H7 (cell line): ENCODE results near the genes GALNT5 and ERMN.

GRCh38 chr2:156892505-156893293 is 364.8 kb upstream of the GALNT5 start:
- RAMPAGE, long total RNA, result no peak

DNA sequence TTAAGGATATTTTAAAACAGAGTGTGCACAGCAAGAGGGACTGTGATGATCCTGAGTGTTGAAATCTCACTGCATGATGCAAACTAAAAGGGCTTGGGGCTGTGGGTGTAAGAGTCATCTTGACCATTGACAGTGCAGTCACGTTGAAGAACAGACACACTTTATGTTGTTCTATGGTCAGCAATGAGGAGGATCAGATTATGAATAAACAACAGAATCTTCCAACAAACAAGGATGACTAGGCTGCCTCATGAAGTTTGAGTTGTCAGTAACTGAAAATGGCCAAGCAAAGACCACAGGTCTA is 87.2 kb upstream of the GALNT5 start:
- RAMPAGE, long total RNA, result no peak

DNA sequence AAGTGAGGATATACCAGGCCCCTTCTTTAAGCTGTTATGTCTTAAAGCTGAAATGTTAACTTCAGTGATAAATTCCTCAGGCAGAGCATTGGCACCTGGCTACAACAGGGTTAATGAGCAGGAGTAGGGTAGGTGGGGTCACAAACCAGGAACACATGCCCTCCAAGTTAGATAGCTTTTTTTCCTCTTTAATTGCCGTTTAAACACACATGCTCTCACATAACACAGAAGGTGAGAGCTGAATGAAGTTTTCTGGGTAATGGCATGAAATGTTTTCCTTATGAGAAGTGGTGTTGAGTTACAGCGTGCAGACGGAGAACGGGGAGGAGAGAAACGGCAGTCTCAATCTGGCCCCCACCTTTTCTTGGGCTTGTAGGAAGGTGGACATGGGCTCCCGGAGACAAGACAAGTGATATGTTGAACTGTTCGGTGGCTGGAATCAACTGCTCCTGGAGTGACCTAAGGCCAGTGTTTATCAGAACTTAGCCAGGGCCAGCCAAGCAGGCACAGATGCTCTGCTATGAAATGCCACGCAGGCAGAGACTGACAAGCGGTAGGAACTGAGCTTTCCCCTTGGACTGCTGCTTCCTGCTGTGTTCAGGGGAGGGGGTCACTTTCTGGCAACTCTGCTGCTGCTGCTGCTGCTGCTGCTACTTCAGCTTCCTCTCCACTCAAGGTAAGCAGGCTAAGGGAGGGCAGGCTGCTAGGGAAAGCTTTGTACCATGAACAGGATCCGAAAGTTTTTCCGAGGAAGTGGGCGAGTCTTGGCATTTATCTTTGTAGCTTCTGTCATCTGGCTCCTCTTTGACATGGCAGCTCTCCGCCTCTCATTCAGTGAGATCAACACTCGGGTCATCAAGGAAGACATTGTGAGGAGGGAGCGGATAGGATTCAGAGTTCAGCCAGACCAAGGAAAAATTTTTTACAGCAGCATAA is at the start of gene GALNT5:
GALNT5 (plus strand) TSS at position 345 of the 936 bp plus-strand sequence.
- RAMPAGE, long total RNA, result no peak

GRCh38 chr2:157325738-157326327 is at the start of gene ERMN:
Gene ERMN, minus strand, starts transcription at chr2:157325824.
- RAMPAGE, long total RNA, result no peak

GRCh38 chr2:157433298-157433709 is 10.6 kb downstream of the CYTIP start:
- RAMPAGE, long total RNA, result no peak

GRCh38 chr2:157500917-157501453 is 57.1 kb upstream of the CYTIP start:
- RAMPAGE, long total RNA, result no peak

- RAMPAGE, long total RNA, result no peak
Measured at GRCh38 chr2:157790631-157791289, 85.4 kb downstream of the ACVR1 start.

DNA sequence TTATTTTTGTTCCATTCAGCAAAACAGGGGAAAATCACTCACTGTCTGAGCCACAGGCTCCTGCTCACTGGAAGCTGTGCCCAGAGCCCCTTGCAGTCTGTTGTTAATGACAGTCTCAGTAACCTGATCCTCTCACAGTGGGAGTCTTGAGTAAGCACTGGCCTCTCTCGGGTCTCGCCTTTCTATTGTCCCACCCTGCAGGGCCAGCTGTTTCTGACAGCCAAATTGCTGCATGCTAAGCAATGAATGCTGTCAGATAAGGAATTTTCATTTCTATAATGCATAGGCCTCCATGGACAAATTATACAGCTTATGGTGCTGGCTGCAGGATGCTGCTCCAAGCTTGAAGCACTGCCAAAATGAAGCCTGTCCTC is 37.1 kb downstream of the ACVR1 start:
- RAMPAGE, long total RNA, result no peak

DNA sequence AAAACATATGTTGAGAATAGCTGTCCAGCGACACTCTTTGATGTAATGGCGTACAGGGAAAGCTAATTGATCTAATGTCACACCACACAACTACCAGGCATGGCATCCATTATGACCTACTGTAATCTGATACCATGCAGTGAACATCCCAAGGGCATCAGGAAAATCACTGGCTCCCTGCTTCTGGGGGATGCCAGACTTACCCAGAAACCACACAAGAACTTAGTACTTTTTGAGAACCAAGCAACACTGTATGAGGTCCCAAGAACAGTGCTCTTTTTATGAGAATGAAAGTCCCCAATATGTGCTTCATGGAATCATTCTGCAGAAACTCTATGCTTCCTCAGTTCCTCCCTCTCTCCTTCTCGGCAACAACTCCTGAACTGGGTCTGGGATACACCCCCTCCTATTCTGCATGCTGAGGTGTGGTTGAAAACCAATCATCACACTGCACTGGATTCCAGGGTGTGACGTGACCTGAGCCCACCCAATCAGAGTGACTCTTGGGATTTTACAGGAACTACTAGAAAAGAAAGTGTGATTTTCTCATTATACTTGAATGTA is 36.5 kb downstream of the ACVR1 start:
- RAMPAGE, long total RNA, result no peak

- RAMPAGE, long total RNA, result no peak
Measured at GRCh38 chr2:157873812-157874582, 2.1 kb downstream of the ACVR1 start.

- RAMPAGE, long total RNA, result no peak
Measured at GRCh38 chr2:158099798-158100293, 1.8 kb upstream of the UPP2 start.

- RAMPAGE, long total RNA, result no peak
Measured at GRCh38 chr2:158113592-158114077, 12.0 kb downstream of the UPP2 start.

GRCh38 chr2:158128527-158128851 is 26.8 kb downstream of the UPP2 start:
- RAMPAGE, long total RNA, result no peak

DNA sequence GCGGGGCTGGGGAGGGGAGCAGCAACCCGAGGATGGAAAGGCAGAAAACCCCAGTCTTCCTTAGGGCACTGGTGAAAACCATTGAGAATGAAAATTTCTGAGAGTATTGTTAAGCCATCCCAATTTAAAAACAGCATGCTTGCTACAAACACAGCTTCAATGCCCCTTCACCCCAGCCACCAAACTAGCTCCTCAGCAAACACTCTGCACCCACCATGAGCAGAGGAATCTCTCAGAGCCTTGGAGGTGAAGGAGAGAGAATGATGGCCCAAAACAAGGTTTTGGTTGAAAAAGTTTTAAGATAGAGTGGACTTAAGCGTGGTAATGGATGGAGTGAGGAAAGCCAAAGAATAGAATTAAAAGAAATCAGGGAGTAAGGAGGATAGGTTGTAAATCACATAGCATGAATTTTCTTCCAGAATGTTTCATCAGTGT is 14.1 kb downstream of the PKP4 start:
- RAMPAGE, long total RNA, result no peak

DNA sequence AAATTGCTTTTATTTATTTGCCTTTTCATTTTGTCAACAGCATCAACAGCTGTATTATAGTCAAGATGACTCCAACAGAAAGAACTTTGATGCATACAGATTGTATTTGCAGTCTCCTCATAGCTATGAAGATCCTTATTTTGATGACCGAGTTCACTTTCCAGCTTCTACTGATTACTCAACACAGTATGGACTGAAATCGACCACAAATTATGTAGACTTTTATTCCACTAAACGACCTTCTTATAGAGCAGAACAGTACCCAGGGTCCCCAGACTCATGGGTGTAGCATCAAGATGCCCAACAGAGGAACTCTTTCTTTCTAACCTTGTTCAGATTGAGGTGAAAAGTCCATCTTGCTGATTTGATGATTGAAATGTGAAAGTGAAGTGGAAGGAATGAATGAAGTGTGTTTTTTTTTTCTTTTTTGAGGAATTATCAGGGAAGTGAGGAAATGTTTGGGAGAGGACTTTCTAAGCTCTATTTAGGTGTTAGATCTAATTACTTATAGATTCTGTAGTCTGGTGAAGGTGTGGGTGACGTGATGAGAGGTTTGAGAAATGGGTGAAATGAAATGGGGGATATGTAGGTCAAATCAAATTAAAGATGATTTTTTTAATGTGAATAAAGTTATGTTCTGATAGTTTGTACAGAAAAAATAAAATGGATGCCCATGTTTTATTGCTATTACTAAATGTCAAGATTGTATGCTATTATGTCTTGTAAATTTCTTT is 114.6 kb upstream of the DAPL1 start:
- RAMPAGE, long total RNA, result no peak

GRCh38 chr2:158984510-158985223 is 16.2 kb downstream of the TANC1 start:
- RAMPAGE, long total RNA, result no peak

DNA sequence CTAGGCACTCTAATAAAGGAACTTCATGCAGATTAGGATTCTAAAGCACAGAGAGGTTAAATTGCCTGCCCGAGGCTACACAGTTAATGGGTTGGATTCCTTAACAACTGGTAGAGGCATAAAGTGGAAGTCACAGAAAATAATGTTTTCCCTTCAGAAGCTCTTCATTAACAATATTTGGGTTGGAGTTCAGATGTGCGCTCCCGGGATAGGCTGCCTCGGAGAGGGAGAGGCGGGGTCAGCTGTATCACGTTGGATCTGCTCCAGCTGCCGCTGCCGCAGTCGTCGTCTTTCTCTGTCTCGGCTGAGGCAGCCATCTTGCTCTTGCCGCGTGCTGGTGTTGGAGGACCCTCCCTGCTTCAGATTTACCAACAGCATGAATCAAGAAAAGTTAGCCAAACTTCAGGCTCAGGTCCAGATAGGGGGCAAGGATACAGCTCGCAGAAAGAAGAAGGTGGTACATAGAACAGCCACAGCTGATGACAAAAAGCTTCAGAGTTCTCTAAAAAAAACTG is 35.1 kb downstream of the TANC1 start:
- RAMPAGE, long total RNA, result no peak

GRCh38 chr2:159125054-159125539 is 156.7 kb downstream of the TANC1 start:
- RAMPAGE, long total RNA, result no peak

- RAMPAGE, long total RNA, result no peak
Measured at GRCh38 chr2:159194206-159194616, 92.3 kb downstream of the WDSUB1 start.

DNA sequence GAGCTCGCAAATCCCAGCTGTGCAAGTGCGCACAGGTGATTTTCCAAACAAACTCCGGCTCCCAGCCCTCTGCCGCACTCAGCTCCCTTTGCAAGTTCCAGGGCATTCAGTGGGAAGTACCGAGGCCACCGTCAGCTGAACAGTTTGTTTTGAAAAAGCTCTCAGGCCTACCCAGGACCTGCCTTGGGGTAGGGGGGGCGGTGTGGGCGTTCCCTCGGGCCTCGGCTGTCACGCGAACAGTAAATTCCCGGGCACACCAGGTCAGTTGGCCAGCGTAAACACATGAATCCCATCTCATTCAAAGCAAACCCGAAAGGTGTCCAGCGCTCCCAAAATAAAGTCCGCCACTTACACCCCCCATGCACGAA is 620 bp downstream of the WDSUB1 start:
- RAMPAGE, long total RNA, result no peak